REH cell (cell line): ENCODE results near the gene USP44.

GRCh38 chr12:93804460-93805000, 127.4 kb downstream of the CRADD start:
- PRO-cap, result no peak

GRCh38 chr12:93990761-93991501, 157.4 kb upstream of the PLXNC1 start:
- PRO-cap, result no peak

DNA sequence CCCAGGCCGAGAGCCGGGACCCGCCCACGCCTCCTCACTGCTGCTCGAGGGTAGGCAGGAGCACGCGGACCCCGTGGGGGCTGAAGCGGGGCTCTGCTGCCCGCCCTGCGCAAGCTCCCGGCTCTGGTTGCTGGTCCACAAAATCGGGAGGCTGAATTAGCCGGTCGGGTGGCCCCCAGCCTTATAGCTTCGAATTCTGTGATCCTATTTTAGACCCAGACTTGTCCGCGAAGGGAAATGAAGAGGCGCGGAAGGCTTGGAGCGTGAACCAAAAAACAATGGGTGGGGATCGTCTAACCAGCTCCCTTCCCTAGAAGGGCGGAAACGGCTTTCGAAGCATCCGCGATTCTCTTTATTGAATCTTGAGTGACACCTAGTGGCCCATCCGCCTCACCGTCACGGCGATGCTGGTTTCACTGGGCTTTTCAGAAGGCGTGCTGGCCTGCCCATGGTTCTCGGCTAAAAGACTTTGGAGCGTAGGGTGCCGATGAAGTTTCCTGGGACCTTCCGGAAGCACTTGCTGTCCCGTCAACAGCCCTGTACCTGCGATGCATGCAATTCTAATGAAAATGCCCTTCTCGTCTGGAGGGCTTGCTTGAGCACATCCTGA, 46.2 kb upstream of the PLXNC1 start:
- PRO-cap, result bidirectional peak, plus-strand start at position 406 of the sequence, minus-strand start at position 280 of the sequence

DNA sequence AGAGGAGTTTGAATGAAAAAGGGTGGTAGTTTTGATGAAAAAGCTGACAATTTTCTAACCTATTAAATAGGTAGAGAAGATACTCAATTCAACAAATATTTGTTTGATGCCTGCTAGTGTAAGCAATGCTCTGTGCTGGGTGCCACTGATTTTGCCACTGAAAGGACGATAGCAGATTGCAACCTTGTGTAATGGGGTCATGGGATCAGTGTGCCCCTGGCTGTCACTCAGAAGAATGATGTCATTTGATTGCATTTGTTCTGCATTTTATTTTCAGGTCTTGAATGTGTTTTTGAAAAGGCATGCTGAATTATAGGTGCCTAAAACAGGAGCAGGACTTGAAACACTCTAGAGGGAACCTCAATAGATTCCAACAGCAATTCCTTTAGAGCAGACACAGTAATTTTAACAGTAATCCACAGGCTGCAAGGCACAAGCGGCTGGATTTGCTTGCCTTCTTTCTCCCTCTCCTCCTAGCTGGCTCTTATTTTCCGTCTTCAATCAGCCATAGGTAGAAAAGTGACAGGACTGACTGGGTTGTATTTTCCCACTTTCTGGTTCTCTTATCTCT, 4.0 kb downstream of the PLXNC1 start:
- PRO-cap, result no peak

DNA sequence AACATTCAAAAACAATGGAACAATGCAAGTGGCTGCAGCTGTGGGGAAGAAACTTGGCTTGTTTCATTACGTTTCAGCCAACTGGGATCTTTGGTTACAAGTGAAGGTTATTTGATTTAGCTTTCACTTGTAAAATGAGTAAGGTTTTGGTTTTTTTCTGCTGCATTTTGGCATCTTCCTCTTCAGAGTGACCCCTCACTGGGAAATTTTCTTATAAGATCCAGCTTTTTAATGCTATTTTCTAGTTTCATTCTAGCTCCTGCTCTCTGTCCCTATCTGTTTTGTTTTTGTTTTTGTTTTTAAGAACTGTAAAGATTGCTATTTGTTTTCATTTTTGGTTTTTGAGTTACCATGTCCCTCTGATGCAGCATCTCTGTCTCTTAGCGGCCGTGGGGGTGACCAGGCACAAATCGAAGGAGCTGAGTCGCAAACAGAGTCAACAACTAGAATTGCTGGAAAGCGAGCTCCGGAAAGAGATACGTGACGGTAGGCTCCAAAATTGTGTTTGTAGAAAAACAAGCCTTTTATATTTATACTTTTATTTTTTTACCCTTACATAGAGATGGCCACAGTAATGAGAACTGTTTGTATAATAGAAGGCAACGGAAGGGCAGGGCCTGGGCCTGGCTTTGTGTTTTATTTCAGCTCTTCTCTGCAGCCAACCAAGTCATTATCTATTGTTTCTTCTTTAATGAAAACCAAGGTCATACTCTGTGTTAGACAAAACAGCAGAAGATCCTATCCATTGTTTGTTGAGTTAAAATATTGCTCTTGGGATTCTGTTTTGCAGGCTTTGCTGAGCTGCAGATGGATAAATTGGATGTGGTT, 106.2 kb downstream of the PLXNC1 start:
- PRO-cap, result no peak

DNA sequence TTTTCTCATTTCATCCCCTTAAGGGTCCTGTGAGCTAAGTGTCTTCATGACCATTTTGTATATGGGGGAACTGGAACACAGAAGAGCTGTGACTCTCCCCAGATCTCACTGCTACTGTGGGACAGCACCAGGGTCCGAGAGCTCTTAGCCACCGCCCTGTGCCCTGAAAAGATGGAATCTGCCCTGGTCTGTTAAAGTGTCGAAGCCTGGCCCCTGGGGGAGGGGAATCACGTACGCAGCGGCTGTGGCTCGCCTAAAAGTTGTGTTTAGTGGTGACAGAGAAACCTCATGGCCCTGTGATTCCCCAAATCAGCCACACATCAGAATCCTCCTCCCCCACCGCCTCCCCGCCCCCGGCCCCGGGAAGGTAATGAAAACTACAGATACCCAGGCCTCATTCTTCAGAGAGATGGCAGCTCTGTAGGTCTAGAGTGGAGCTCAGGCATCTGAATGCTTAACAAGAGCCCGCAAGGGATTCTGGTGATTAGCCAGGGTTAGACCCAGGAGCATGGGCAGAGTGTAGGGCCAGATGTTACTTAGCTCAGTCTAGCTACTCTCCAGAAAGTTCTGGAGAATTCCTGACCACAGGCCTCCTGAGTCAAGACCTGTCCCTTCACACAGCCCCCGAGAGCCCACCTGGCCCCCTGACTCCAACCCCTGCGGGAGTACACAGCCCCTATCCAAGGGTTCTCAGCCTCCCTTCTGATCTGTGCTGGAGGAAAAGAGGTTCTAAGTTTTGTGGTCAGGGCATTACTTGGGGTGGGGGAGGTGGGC, 114.7 kb downstream of the PLXNC1 start:
- PRO-cap, result bidirectional peak, plus-strand start at position 397 of the sequence, minus-strand start at position 118 of the sequence

GRCh38 chr12:94304917-94305756, 154.5 kb downstream of the CEP83 start:
- PRO-cap, result no peak

DNA sequence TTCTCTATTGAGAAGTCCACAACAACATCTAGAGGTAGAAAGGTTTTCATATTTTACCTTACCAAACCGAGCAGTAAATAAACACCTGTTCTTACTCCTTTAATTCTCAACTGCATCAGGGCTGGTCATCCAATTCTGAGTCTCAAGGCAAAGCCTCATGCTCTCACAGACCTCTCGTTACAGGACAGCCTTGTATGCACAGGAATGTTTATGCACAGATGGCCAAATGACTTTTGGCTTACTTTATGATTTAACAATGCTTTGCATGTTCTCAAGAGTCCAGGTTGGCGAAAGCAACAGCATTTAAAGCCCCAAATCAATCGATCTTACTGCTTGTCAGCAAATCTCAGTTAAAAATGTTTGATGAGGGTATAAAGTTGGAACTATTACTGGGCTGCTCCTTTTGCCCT, 63.8 kb downstream of the TMCC3 start:
- PRO-cap, result no peak

- PRO-cap, result no peak
Measured at GRCh38 chr12:94618904-94619353, 31.4 kb downstream of the TMCC3 start.

DNA sequence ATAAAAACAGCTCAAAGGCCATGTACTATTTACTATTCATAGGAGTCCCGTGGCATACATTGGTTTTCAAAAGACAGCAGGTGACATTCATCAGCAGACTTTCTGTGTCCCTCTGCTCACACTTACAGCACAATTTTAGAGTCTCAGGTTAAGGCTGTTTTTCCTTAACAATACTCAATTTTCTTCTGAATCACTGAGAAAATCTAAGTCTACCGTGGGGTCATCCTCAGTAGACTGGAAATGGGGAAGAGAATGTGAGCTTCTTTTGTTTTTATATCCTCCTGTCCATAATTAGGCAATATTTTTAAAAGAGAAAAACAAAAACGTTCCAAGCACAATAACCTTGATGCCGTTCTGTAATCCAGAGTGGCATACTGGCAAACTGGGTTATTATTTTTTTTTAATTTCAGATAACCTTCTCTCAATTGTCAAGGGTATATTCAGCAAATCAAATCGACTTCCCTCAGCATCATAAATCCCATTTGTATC, 23.3 kb upstream of the TMCC3 start:
- PRO-cap, result no peak

GRCh38 chr12:94988552-94989082, 14.9 kb downstream of the NDUFA12 start:
- PRO-cap, result no peak

- PRO-cap, result no peak
Measured at GRCh38 chr12:95210308-95211305, 6.7 kb downstream of the FGD6 start.

DNA sequence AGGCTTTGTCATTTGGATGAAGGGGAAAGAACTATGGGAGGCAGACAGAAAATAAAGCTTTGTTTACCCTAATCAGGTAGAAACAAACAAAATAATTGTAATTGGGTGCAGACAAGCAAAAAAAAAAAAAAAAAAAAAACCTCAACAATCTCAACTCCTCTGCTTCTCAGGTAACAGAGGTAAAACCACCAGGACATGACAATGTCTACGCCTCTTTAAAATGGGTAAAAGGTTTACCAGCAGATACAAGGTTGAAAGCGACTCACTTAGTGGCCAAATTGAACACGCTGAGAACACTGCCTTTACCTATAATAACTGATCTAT, 752 bp downstream of the FGD6 start:
- PRO-cap, result no peak

DNA sequence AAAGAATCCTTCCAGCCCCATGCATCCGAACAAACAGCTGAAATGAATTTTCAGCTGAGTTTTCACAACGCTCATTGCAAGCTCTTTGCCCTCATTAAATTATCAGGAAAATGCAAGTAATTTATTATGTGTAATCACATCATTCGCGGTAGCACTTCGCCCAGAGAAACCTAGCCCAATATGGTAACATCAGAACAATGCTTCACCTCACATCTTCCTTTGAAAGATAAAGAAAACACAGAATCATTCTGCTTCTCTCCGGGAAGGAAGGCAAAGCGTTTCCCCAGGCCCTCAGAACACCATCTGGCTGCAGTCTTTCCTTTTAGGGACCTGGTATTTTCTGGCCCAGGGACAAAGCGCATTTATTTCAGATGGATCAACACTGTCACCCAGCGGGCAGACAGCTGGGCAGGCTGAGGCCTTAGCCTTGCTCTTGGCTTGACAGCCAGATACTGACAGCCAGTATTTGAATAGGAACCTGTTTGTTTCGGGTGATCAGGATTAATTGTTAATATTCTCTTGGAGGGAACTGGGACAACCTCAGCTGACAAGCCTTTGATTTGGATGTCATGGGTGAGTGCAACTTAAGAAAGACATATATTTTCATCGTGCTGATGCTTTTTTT, 118.8 kb downstream of the VEZT start:
- PRO-cap, result no peak

DNA sequence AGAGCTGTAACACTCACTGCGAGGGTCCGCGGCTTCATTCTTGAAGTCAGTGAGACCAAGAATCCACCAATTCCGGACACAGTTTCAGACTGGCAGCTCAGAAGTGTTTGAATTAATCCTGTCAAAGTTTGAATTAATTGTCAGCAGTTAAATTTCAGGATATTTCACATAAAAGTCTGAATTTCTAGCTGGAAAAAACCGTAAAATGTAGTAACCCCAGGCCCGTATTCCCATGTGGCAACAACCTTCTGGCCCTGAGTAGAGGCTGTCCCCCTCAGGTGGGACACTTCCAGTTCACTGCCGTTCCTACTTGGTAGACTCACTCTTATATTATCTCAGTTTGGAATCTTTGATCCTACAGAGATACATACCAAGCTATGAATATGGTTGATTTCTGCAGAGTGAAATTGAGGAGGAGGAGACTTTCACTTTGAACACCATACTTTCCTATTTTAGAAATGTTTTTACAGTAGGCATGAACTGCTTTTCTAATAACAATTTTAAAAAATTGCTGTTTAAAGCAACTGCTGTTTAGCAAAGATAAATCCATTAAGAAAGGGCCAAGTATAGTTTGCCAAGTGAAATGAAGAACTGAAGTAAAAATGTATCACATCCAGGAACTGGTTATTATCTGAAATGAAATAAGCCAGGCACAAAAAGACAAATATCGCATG, 93.0 kb upstream of the METAP2 start:
- PRO-cap, result no peak

GRCh38 chr12:95472905-95473728, 835 bp upstream of the METAP2 start:
- PRO-cap, result unidirectional peak, plus-strand start at chr12:95473130; bidirectional peak, plus-strand start at chr12:95473514, minus-strand start at chr12:95473590

DNA sequence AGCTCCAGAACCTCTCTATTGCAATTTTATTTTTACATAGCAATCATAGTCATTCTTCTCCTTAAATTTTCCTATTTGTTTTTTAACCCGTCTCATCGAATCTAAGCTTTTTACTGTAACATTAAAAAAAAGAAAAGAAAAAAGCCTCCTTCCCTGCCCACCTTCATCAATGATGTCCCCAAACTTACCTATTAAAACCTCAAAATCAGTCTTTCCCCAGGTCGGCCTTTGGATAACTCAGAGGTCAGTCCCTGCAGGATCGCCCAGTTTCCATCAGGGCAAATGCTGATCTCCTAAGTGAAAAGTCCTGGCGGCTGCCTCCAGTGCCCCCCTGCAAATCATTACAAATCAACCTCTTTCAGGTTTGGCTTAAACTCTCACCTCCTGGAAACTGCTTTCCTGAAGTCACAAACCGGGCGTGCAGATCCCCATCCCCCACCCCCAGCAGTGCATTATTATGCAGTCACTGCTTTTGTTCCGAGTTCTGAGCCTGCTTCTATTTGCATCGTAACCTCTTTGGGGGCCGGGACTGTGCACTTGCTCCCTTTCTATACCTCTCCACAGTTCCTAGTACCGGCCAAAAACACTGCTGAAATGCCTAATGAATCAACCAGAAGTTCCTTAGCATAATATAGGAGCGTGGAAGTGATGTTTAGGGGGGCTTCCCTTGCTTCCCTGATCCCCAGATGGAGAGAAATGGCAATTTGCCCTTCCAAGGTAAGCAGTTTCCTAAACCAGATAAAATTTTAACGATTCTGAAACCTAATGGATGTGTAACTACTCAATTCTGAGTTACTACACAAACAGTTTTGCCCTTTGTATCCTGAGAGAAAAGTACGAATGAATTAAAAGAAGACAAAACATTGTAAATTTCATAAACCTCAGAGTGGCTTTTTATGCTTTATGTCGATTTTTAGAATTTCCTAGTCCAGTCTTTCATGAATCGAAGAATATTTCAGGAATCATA, at the start of gene USP44:
USP44 (minus strand) TSS at position 393 of the 967 bp plus-strand sequence.
- PRO-cap, result no peak

DNA sequence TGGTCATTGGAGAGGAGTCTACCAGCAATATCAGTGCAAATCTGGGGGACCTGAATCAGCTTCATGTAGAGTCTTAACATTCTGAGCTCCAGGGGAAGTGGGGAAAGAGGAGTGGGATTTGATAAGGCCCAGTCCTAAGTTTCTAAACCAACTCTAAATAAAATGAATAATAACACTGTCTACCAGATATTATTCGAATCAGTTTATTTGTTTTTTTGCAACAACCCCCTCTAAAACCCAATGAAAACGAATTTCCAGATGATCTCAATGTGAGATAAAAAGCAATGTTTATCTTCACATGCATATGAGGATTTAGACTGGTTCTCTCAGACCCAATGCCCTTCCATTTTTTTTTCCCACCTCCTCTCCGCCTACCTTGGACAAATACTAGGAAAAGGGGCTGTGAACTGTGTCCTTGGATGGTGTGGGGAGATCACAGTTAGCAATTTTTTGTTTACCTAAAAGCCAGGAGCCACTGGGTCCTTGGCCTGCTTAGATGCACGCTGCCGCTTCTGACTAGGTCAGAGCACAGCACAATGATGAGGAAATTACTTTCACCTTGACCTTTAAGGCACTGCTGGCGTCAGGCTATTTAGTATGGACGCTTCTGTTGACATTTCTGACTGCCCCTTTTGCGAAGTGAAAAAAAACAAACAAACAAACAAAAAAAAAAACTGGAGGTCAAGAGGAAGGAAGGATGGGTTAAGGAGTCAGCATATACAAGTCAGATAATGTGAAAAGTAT, 2.0 kb downstream of the CCDC38 start:
- PRO-cap, result no peak

DNA sequence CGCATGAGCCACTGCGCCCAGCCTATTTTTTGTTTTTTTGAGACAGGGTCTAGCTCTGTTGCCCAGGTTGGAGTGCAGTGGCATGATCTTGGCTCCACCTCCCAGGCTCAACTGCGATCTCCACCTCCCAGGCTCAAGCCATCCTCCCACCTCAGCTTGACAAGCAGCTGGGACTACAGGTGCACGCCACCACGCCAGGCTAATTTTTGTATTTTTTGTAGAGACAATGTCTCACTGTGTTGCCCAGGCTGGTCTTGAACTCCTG, 1.2 kb downstream of the AMDHD1 start:
- PRO-cap, result no peak

GRCh38 chr12:95960284-95960773, 17.2 kb downstream of the AMDHD1 start:
- PRO-cap, result no peak